Parietal lobe (tissue), 2 donors: ENCODE results near the gene SYNPO2.

GRCh38 chr4:113180008-113180527 is 130.6 kb downstream of the ANK2 start:
- RAMPAGE, long total RNA = no peak

DNA sequence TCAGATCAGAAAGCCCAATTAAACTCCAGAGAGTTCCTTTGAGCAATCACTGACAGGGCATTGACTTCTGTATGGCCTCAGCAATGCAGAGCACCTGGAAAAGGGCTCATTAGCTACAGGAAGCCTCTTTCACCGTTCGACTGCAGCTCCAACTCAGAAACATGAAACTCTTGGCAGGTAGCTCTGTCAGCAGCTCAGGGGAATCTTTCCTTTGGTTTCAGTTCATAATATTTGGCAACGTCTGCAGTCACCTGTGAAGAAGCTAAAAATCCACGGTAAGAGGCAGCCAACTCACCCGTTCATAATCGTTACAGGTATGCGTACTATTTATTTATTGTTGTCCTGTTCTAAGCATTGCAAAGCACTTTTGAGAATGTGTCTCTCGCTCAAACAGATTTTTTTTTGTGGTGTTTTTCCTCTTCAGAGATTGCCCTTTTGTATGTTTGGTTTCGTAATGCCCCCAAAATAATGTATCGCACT is 354.8 kb downstream of the CAMK2D start:
- RAMPAGE, long total RNA = no peak

GRCh38 chr4:113513653-113514090 is 247.9 kb downstream of the CAMK2D start:
- RAMPAGE, long total RNA = no peak

- RAMPAGE, long total RNA = no peak
Observed at GRCh38 chr4:113645776-113646211, 115.7 kb downstream of the CAMK2D start.

GRCh38 chr4:113740733-113741205 is 20.8 kb downstream of the CAMK2D start:
- RAMPAGE, long total RNA = no peak

- RAMPAGE, long total RNA = no peak
Observed at GRCh38 chr4:113959115-113959781, 20.2 kb downstream of the ARSJ start.

DNA sequence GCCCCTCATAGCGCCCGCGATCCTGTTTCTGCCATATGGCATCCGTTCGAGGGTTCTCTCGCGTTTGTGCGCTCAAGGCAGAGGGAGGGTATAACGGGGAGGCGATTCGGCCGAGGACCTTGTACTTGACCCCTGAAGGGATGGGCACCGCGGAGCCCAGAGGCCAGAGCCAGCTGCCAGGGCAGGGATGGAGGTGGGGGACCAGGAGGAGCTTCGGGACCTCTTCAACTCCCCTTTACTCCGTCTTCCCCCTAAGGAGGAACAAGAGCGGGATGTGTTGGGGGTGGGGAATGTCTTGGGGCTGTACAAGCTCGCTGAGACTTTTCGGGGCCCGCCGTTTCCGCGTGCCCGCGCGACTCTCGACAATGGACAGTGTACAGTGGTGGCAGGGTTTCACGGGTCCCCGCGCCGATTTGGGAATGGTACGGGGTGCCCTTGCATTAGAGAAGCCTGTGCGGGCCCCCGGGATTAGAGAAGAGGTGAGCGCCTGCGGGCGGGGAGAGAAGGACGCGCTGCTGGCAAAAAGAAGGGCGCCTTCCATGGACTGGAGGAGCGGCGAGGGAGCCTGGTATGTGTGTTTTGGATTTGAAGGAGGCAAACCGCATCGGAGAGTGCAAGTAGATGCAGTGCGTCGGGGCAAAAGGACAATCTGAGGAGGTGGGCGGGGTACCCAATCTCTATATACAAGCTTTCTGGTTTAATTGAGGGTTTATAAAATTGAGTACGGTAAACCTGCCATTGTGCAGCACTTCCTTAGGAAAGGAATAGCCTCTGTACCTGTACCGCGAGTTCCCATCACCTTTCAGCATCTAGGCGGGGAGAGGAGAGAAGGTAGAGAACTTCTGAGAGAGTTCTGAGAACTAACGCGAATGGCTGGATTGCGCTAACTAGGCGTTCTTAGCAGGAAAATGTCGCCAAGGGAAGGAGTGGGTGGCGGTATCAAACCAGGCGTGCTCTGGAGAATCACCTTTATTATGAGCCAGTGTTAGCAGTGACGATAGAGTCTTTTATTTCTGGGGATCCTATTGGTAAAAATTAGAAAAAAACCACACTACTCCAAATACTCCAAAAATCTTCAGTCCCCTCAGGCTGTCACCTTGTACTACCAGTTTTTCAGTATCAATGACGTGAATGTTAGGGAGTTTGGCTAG is 987 bp downstream of the UGT8 start:
- RAMPAGE, long total RNA = no peak

GRCh38 chr4:117919950-117920372 is 114.3 kb upstream of the NDST3 start:
- RAMPAGE, long total RNA = no peak

GRCh38 chr4:118741300-118741891 is 56.2 kb downstream of the METTL14 start:
- RAMPAGE, long total RNA = no peak

- RAMPAGE, long total RNA = no peak
Observed at GRCh38 chr4:118888557-118889328, at the start of gene SYNPO2. Gene SYNPO2, plus strand, starts transcription at chr4:118888854.

DNA sequence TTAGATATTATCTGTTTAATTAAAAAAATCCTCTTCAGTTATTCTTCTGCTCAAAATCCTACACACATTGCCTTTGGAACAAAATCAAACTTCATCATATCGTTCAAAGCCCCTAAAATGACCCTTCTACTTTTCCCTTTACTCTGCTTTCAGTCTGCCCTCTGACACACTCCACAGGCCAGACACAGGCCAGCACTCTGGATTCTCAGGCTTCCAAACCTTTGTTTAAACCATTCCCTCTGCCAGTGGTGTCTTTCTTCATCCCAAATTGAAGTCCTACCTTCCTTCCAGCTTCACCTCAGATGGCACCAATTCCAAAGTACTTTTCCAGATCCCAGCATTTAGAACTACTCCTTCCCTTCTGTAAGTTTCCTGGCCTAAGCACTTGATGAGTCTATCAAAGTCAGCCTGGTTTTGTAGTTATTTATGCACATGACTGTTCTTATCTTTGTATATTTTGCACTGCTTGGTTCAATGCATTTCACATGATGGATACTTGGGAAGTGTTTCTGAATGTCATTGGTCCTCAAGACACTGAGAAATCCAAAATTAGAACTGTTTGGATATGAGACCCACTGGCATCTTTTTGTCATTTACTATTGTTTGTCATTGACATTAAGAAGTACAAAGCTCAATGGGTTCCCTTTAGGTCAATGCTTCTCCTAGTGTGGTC is 95.8 kb downstream of the SYNPO2 start:
- RAMPAGE, long total RNA = no peak

- RAMPAGE, long total RNA = no peak
Observed at GRCh38 chr4:118985120-118985600, 96.5 kb downstream of the SYNPO2 start.

GRCh38 chr4:119128035-119128534 is 7.5 kb upstream of the MYOZ2 start:
- RAMPAGE, long total RNA = no peak

DNA sequence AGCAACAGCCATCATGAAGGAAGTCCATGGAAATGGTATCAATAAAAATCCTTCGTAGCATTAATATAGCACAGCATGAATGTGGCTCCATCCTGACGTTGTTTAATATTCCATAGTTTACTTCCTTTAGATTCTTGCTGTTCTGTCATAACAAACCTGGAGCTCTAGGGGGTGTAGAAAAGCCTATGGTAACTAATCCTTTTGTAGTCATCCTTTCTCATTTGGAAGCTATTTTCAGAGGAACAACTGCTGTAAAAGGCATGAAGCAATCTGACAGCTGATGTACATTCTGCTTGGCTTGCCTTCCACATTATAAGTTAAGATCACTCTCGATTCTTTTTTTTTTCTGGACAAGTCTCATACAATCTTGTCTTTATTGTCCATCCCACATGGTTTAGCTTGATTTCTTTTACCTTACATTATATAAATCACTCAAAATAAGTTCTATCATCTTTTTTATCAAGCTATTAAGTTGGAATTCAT is 976 bp downstream of the MYOZ2 start:
- RAMPAGE, long total RNA = no peak

GRCh38 chr4:119151047-119151685 is 15.5 kb downstream of the MYOZ2 start:
- RAMPAGE, long total RNA = no peak

DNA sequence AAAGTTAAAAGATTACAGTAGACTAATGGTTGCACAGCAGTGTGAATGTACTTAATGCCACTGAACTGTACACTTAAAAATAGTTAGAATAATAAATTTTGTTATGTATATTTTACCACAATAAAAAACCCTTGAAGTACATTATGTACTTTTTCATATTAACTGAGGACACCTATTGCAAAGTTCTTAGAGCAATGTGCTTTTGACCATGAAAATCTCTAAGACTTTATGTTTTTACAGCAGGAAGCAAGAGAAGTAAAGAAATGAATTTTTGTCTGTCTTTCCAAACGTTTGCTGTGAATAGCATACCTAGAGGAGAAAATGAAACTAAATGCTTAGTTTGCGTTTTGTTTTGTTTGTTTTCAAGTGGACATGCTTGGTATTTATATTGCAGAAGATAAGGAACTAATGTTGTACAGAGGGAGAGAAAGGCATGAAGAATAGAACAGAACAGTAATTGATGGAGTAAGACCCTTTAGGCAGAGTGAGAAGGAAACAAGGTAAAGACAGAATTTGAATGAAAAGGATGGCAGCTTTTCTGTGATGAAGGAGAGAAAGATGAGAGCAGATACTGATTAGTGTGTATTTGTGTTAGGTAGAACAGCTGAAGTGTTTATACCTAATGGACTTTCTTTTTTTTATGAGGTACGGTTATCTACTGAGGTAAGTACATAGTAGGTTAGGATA is 15.6 kb downstream of the C4orf3 start:
- RAMPAGE, long total RNA = no peak

DNA sequence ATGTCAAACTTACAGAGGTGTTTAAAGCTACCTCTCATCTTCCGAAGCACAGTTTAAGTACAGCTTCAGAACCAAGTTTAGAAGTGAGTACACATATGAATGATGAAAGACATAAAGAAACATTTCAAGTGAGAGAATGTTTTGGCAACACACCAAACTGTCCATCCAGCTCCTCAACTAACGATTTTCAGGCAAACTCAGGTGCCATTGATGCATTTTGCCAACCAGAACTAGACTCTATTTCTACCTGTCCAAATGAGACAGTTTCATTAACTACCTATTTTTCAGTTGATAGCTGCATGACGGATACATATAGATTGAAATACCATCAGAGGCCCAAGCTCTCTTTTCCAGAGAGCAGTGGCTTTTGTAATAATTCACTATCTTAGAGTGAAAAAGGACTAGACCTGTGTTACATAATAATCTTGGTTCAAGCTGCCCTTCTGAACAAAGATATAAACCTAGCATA is 7.6 kb downstream of the C4orf3 start:
- RAMPAGE, long total RNA = no peak

DNA sequence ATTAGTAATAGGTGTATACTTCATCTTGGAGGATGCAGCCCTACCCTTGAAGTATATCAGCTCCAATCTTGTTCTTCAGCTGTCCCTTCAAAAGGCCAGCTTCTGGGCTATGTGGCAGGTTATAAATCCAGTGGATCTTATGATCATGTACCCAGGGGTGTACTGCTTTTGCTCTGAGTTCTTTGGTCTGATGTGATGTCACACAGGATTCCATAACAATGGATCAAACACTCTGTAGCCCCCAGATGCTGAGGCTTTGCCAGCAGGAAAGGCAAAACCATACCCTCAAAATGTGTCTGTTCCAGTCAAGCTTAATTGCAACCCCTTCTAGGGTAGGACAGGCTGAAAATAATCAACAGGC is 152.5 kb downstream of the PDE5A start:
- RAMPAGE, long total RNA = no peak

DNA sequence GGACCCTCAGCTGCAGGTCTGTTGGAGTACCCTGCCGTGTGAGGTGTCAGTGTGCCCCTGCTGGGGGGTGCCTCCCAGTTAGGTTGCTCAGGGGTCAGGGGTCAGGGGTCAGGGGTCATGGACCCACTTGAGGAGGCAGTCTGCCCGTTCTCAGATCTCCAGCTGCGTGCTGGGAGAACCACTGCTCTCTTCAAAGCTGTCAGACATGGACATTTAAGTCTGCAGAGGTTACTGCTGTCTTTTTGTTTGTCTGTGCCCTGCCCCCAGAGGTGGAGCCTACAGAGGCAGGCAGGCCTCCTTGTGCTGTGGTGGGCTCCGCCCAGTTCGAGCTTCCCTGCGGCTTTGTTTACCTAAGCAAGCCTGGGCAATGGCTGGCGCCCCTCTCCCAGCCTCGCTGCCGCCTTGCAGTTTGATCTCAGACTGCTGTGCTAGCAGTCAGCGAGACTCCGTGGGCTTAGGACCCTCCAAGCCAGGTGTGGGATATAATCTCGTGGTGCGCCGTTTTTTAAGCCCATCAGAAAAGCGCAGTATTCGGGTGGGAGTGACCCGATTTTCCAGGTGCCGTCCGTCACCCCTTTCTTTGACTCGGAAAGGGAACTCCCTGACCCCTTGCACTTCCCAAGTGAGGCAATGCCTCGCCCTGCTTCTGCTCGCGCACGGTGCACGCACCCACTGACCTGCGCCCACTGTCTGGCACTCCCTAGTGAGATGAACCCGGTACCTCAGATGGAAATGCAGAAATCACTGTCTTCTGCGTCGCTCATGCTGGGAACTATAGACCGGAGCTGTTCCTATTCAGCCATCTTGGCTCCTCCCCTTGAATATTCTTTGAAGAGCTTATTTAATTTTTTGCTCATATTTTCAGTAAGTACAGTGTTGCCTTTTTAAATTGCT is 189.6 kb upstream of the MAD2L1 start:
- RAMPAGE, long total RNA = no peak

- RAMPAGE, long total RNA = no peak
Observed at GRCh38 chr4:120648357-120648737, 274.2 kb downstream of the PRDM5 start.